Airway epithelial cell (primary cell): ENCODE measurements around a stretch of chr20.

- RAMPAGE, long total RNA, result no peak
Observed at GRCh38 chr20:50727844-50728540, 3.4 kb upstream of the PARD6B start.

- RAMPAGE, long total RNA, result no peak
Observed at GRCh38 chr20:50744346-50744939, 13.1 kb downstream of the PARD6B start.

- RAMPAGE, long total RNA, result no peak
Observed at GRCh38 chr20:50821190-50821670, 26.4 kb downstream of the BCAS4 start.

- RAMPAGE, long total RNA, result no peak
Observed at GRCh38 chr20:50892098-50893456, 38.7 kb downstream of the ADNP start.

DNA sequence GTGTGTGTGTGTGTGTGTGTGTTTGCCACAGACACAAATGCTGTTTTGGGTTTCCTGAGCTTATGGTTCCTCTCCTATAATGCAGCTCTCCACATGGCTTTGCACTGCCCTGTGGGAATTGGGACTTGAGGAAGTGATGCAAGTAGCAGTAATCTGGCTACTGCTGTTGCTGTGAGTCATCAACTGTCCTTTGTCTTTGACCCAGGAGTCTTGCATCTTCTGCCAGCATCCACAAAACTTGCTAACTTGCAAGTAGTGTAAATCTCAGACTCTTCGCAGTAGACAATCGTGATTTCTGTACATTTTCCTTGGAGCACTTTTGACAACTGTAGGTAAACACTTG, 10.8 kb upstream of the KCNG1 start:
- RAMPAGE, long total RNA, result no peak

GRCh38 chr20:51084277-51084709, 61.4 kb upstream of the KCNG1 start:
- RAMPAGE, long total RNA, result no peak

- RAMPAGE, long total RNA, result no peak
Observed at GRCh38 chr20:51096509-51097218, 73.8 kb upstream of the KCNG1 start.

- RAMPAGE, long total RNA, result no peak
Observed at GRCh38 chr20:51402141-51402550, 140.4 kb downstream of the NFATC2 start.

DNA sequence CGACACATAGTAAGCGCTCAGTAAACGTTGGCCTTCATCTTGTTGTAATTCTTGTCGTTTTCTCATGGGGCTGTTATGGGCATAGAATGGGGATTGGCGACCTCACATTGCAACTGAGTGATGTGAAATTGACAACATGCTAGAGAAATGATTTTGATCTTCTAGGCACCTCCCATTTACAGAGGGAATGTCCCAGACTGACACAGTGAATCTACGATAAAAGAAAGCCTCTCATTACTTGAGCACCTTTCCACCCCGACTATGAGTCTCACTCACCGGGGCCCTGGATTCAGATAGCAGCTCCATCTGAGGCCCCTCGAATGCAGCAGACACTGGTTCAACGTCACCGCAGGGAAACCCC, 49.2 kb downstream of the NFATC2 start:
- RAMPAGE, long total RNA, result no peak

DNA sequence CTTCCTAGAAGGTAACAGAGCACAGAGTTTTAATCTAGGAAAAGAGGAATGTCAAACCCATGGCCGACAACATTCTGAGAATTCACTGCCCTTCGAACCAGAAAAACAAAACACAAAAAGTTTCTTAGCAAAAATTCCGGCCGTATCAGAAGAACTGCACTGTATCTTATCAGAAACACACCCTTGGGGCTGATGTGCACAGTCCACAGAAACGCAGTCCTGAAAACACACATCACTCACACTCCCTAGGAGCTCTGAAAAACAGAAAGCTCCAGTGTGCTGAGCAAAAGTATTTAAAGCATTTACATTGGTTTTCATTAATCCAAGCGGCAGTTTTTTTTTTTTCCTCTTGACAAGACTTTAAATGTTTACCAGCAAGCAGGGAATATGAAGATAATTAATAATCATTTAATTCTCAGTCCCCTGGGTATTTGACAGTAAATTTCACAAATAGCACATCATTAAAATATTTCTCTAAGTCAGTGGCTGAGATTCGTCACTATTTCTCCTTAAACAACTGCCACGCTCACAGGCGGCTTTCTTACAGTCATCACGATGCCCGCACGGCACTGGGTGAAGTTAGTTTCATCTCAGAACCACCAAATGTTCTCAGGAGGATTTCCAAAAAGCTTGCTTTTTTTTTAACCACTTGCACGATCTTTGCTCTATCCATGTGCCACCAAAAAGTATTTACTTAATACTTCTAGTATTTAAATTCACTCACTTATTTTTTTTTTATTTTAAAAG, 13.3 kb downstream of the NFATC2 start:
- RAMPAGE, long total RNA, result no peak

- RAMPAGE, long total RNA, result no peak
Observed at GRCh38 chr20:51742259-51742583, 26.0 kb downstream of the ATP9A start.

DNA sequence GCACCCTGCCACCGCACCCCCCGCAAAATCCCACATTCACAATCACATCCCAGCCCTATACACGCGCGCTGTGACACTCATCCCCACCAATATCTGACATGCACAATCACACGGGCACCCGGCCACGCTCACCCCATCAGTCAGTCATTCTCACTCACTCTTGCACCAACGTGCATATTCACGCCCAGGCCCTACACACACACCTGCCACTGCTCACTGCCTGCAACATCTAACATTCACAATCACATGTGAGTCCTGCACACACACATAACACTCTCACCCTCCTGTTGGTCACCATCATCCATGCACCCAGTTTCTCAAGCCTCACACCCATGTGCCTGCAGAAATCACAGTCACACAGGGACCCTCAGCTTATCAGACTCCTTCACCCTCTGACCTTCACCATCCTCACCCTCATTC, 586 bp upstream of the ATP9A start:
- RAMPAGE, long total RNA, result no peak

GRCh38 chr20:52031480-52032475, 159.8 kb downstream of the ZFP64 start:
- RAMPAGE, long total RNA, result no peak

GRCh38 chr20:52945220-52945831, 26.8 kb upstream of the TSHZ2 start:
- RAMPAGE, long total RNA, result no peak

DNA sequence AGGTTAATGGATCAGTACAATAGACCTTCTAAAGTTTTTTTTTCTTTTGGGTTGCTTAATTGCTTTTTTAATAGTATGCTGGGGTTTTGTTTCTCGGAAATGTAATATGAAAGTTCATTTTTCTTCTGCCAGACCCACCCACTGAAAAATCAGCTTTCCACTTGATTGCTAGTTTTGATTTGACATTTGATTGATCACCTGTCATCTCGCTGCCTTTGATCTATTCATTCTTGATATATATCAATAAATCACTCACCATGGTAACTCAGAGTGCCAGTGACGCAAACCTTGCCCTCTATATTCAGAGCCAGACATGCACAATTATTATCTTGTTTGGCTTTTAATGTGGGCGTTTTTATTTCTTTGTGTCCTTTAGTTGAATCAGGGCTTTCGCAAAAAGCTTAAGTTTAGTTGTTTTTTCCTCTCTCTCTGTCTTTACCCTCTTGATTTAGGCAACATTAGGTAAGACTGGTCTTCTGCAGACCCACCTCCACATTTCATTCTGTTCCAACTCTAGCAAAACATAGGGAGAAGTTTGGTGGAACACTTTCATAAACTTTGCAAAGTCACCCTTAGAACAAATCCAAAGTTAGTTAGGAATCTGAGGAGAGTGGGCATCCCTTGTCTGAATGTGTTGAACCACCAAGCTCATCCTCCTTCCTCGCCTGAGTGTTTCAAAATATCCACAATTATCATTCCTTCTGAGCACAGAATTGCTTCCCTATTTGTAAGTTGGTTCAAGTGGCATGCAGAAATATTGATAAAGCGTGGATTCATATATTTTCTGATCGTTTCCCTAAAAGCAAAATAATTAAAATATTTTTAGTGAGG, 2.2 kb downstream of the TSHZ2 start:
- RAMPAGE, long total RNA, result no peak

DNA sequence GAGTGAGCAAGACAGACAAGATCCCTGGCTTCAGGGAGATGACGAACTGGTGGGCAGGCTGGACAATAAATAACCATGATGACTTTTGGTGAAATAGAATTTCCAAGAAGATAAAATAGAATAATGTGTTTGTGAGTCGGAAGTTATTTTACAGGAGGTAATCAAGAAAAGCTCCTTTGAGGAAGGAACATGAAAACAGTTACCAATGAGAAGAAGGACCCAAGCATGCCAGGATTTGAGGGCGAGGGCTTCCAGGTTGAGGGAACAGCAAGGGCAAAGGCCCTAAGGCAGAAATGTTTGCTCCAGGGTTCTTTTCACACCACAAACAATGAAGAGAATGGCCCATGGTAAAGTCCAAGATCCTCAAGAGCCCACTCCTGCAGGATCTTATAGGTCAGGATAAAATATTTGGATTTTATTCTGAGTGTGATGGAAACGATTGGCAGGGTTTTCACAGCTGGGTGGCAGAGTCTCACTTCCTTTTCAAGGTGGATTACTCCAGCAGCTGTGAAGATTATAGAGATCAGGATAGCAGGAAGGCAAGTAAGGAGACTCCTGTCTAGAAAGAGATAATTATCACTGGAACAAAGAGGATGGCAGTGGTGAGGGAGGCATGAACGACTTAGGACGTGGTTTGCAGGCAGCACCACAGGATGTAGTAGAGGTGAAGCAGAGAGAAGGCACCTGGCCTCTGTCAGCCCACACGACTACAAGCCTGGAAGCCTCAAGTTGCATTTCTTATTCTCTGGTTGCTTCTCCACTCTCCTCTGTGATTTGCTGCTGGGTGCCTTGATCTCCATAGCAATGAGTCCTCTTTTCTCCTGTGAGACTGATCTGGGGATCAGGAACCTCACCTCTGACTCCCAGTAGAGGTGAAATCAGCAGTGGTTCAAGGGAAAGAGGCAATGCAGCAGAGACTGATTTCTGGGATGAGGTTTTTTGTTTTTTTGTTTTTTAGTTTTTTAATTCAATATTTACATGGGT, 62.6 kb downstream of the TSHZ2 start:
- RAMPAGE, long total RNA, result no peak

DNA sequence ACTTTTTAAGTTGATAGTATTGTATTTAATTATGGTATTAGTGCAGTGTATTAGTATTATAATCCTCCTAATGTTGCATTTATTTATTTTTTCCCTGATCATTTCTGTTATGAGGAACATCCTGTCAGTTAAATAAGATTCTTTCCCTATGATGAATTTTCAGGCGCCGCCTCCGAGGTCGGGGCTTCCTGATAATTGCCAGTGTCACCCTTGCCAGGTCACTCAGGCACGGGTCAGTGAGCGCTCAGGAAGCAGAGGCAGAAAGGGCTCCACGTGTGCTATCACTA, 64.8 kb downstream of the TSHZ2 start:
- RAMPAGE, long total RNA, result no peak

DNA sequence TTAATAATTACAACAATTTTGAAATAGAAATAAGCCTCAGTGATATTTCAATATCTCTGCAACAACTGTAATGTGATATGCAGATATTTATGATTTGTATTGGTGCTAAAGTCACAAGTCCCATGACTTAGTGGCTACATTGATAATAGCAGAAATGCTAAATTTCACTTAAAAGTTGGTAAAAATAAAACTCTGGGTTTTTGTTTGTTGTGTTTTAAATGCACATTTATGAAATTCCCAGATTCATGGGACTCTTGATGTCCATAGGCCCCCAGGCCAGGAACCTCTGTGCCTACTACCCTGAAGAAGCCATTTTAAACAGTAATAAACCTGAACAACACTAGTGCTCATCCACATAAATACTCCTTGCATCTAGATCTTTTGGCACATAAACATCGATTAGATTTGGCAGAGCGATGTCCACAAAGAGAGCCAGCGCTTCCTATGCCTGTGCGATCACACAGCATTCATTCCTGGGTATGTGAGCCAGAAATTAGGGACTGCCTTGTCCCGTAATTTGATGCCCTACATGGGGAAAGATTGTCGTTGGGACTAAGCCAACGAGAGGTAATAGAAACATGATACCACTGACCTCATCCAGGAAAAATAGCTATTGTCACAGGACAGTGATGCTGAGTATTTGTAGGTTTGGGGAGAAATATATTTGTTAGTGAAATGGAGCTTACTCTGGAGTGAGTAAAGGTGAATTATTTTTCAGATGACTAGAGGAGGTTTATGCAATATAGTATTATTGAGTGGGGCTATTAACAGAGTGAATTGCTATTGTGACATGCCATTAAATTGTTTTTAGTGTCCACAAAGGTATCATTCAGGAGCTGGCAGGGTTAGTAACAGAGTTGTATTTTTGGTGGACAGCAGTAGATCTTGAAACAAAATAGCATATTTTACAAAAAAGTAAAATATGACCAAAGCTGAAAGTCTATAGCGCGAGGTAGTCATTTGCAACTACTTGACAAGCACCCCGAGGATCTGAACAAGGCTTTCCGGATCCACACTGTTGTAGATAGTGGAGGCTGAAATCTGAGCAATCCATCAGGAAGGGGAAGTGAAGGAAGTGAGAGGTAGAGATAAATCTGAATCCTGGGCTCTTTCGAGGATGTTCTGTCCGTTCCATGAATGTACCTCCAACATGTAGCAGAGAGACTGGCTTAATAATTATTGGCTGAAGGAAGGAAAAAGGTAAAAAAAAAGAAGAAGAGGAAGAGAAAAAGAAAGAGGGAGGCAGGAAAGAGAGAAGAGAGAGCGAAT, 154.1 kb downstream of the TSHZ2 start:
- RAMPAGE, long total RNA, result no peak

DNA sequence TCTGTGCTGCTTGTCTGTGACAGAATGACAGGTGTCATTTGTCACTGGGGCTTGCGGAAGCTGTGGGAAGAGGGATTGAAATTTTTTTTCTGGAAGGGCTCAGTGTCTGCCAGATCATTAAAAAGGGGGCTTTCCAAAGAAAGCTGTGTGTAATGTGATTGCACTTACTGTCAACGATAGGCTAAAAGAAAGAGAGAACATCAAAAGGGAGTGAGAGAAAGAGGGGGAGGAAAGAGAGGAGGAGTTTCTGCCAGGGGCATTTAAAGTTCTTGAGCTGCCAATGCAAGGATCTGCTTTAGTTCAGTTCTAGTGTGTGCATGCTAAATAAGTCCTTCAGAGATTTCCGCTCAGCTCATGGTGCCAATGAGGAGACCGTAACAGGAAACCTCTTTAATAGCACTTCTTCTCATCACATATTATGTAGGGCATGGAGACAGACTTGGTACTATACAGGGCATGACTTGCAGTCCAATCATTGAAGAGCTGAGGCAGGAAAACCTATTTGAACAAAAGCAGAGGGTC, 177.1 kb downstream of the TSHZ2 start:
- RAMPAGE, long total RNA, result no peak

GRCh38 chr20:53157835-53158291, 185.7 kb downstream of the TSHZ2 start:
- RAMPAGE, long total RNA, result no peak